ENCODE measurements around the genes HOPX, YTHDC1 and TMPRSS11E.

DNA sequence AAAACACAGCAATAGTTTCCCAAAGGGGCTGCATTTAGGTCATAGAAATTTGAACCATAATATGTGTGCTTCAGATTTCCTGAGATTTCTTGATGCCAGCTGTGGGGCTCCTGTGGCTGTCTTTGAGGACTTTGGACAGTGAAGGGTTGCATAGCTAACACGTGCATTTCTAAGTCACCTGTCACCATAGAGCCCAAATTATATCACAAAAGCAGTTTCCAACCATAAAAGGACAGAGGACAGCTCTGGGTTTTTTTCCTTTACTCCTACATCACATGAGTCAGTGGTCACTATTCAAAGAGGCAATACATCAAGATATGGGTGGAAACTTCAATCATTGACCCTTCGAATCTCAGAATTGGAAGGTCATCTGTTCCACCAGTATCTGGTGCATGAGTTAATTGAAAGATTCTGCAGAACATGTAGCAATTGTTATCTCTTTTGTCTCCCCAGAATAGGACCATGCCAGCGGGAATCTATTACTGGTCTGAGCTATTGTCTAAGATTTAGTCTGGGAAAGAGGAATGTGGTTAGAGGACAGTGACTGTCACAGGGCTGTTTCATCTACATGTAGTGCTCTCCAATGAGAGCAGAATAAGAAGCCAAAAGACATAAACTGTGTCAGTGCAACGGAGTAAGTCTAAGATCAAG lies 133.5 kb downstream of the AASDH start:
- PRO-cap, 2 experiments = no peak in any of the 2 experiments

DNA sequence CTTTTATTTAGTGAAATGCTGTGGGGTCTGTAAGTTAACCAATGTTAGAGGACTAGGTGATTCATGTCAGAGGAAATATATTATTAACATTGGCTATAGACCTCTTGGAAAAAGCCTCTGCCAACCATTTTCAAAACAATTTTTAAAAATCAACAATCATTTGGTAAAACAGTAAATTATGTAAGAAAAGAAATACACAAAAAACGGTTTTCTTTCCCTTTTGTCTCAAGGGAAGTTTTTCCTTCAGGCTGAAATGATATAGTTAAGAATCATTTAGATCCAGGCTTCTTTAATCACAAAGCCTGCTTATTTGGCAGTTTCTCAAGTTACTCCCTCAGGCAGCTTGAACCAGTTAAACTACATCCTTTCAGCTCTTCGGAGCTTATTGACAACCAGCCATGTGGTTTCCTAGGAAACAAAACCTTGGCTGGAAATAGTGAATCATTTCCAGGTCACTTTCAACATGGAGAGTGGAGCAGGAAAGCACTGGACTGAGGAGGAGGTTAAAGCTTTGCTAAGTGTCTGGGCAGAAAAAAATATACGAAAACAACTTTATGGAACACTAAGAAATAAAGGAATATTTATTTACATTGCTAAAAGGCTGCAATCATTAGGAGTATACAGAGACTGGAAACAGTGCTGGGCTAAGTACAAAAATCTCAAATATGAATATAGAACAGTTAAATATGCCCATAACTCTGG lies 22.9 kb upstream of the AASDH start:
- PRO-cap, 2 experiments = peak in 1 of 2 experiments; most common plus-strand start position 455 of the sequence (in 1)

GRCh38 chr4:56460000-56460611 lies 7.3 kb upstream of the SRP72 start:
- PRO-cap, 2 experiments = no peak in any of the 2 experiments

- PRO-cap, 2 experiments = no peak in any of the 2 experiments
Observed at GRCh38 chr4:56491246-56491739, 14.3 kb upstream of the ARL9 start.

DNA sequence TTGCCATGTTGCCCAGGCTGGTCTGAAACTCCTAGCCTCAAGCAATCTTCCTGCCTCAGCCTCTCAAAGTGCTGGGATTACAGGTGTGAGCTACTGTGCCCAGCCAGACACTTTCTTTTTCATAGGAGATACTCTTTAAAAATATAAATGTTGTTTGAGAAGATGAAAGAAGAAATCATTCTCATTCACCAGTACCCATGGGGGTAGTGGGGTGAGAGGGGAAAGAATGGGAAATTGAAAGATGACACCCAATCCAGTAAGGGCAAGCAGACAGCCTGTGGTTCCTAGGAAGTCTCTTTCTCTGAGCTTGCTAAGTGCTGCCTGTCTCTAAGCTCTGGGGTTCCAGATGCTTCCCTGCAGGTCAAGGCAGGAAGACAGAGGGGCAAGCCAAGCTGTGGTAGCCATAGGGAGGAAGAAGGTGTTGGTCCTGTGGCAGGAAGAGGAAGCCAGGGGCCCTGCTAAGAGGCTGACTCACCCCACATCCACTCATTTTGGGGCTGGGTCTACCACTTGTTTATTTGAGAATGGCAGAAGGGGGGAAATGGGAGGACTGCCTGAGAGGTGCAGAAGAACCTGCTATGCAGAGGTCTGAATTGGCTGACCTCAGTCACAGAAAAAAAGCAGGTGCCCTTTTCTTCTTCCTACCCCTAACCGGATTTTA lies 27.7 kb downstream of the HOPX start:
- PRO-cap, 2 experiments = no peak in any of the 2 experiments

GRCh38 chr4:56681025-56681963 lies at the start of gene HOPX:
TSS of gene HOPX (minus strand) at chr4:56681296.
- PRO-cap, 2 experiments = peak in 1 of 2 experiments; most common plus-strand start chr4:56681380 (in 1); most common minus-strand start chr4:56681297 (in 1)

GRCh38 chr4:56871459-56872082 lies 36.1 kb upstream of the REST start:
- PRO-cap, 2 experiments = no peak in any of the 2 experiments

- PRO-cap, 2 experiments = peak in 1 of 2 experiments; most common plus-strand start chr4:56908961 (in 1); most common minus-strand start chr4:56908854 (in 1)
Observed at GRCh38 chr4:56908397-56909478, 1.0 kb downstream of the REST start.

- PRO-cap, 2 experiments = no peak in any of the 2 experiments
Observed at GRCh38 chr4:57009010-57009735, 30.5 kb downstream of the POLR2B start.

GRCh38 chr4:57055568-57056558 lies 54.3 kb downstream of the IGFBP7 start:
- PRO-cap, 2 experiments = no peak in any of the 2 experiments

DNA sequence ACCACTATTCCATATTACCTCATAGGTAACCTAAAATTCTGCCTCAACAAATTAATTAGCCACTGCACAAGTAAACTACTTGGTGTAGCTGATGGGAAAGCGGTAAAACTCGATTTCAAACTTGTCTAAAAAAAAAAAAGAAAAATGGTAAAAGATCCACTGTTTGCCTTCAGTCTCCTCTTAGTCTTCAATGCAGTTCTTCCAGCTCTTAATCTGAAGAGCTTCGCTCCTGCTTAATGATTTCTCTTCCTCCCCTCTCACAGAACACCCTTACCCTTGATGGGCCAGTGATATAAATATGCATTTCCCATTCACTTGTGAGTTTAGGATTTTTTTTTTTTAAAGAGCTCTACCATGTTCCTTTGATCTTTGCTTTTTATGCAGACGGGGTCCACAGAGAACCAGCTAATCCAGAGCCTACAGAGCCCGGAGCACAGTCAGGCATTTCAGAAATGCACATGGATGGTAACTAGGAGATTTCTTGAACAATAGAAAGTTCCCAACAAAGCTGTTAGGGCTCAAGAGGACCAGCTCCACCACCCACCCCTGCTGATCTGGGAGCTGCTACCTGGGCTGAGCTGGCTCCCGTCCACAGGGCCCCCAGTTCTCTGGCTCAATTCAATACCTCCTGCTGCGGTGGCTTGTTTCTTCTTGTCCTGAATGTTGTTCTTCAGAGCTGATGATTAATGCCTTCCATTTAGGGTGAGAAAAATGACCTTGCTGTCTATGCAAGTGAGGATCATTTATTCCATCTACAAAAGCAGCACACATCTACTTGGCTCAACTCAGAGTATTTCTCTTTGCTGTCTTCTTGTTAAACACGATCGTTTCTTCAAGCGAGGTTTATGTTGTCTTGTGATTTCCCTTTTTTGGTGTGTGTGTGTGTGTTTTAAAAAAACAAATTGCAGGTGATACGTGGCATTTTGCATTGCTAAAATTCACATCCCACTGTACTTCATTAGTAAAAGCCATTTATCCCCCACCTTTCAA lies 31.5 kb downstream of the IGFBP7 start:
- PRO-cap, 2 experiments = no peak in any of the 2 experiments

GRCh38 chr4:57084796-57085765 lies 25.1 kb downstream of the IGFBP7 start:
- PRO-cap, 2 experiments = no peak in any of the 2 experiments

DNA sequence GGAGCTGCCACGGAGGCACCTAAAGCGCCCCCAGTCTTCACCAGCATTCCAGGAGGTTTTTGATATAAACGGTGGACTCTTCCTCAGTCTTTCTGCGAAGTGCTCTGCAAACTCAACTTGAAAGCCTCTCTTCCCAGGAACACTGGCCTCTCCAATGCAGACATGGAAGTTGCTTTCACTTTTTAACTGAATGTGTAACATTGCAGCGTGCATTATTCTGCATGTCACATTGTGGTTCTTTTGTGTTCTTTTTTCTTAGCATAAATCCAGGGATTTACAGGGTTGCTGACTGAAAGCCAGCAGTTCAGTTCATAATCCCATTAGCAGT lies 953 bp upstream of the IGFBP7 start:
- PRO-cap, 2 experiments = no peak in any of the 2 experiments

GRCh38 chr4:57501871-57502207 lies 391.7 kb upstream of the IGFBP7 start:
- PRO-cap, 2 experiments = no peak in any of the 2 experiments

GRCh38 chr4:62040774-62041122 lies 840.6 kb downstream of the ADGRL3 start:
- PRO-cap, 2 experiments = no peak in any of the 2 experiments

- PRO-cap, 2 experiments = peak in 2 of 2 experiments; most common plus-strand start chr4:68350131 (in 1); most common minus-strand start chr4:68349807 (in 1)
Observed at GRCh38 chr4:68349382-68350462, at the start of gene YTHDC1. TSS of gene YTHDC1 (minus strand) at chr4:68350090.

GRCh38 chr4:68376383-68376701 lies 26.5 kb upstream of the YTHDC1 start:
- PRO-cap, 2 experiments = no peak in any of the 2 experiments

- PRO-cap, 2 experiments = no peak in any of the 2 experiments
Observed at GRCh38 chr4:68447347-68447613, at the start of gene TMPRSS11E. TSS of gene TMPRSS11E (plus strand) at chr4:68447463.

- PRO-cap, 2 experiments = no peak in any of the 2 experiments
Observed at GRCh38 chr4:68649897-68650575, 20.4 kb downstream of the UGT2B15 start.

- PRO-cap, 2 experiments = no peak in any of the 2 experiments
Observed at GRCh38 chr4:68750589-68751183, 65.1 kb upstream of the UGT2B10 start.

All from cerebral cortex (tissue), 2 donors.